WTC11 (cell line): ENCODE results near the gene EXOSC1.

GRCh38 chr10:96559862-96560533 is 26.8 kb downstream of the TM9SF3 start:
- PRO-cap, result no peak

GRCh38 chr10:96561795-96562294 is 25.0 kb downstream of the TM9SF3 start:
- PRO-cap, result no peak

DNA sequence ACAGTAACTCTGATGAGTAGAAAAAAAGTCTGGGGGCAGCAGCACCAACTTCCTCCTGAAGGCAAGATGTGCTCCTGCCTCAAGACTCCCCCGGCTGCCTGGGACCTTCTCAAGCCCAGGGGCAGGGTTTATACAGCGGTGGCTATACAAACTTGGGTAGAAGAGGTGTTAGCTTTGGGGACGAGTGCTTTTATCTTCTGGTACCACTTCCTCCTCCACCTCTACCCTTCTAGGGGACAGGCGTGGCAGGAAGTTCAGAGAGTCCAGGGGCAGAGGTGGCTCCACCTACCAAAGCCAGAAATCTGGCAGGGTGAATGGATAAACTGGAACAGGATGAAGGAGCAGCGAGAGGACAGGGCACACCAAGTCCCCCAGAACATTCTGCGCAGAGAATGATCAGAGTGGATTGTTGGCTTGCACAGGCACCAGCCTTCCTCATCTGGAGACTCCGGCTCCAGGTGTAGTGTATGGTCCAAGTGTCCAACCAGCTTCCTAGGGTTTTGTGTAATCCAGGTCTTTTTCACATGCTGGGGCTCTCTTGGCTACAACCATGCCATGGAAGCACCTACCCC is 24.0 kb upstream of the TM9SF3 start:
- PRO-cap, result no peak

DNA sequence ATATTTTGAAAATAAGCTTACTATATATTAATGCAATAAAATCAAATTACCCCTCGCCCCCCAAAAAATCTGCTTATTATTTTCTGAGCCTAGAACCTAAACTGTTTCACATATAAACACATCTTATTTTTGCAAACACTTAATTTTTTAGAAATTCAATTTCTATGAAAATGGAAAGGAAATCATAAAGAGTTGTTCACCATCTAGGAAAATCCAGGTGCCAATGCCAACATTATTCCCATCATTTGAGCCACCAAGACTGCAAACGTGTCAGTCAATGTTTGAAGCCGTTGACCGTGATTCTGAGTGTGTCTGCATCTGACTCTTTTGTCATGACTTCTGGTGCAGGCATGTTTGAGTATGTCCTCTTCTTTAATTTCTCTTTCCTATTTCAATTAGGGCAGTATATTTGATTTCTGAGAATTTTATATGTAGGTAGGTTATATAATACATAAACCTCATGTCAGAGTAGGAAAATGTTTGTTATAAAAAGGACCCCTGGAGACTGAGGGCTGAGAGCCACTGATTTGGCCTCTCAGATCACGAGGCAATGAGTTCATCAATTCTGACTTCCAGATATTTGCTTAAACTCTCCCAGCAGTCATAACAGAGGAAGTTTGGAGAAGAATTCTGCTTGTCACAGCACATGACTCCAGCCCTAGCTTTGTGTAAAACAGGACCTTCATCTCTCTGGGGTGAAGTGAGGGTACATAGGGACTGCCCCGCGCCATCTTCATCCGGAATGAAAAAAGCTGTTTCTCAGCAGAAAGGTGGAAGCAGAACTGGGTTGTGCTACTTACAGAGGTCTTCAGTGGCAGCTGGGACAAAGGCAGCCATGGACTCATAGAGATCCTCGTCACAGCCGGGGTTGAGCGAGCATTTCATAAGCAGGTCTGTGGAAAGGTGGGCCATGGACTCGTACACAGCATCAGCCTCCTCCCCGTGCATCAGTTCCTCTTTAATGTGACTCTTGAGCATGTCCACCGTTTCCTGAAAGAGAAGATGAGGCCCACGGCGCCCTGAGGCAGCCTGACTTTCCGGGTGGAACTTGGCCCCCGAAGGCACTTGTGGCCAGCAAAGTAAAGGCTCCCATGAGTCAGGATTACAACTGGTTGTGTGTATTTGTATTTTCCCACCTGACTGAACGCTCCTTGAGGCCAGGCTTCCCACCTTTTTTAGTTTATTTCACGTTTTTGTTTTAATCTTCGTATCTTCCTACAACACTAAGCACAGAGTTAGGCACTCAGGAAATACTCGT is 58.3 kb upstream of the TM9SF3 start:
- PRO-cap, result no peak

DNA sequence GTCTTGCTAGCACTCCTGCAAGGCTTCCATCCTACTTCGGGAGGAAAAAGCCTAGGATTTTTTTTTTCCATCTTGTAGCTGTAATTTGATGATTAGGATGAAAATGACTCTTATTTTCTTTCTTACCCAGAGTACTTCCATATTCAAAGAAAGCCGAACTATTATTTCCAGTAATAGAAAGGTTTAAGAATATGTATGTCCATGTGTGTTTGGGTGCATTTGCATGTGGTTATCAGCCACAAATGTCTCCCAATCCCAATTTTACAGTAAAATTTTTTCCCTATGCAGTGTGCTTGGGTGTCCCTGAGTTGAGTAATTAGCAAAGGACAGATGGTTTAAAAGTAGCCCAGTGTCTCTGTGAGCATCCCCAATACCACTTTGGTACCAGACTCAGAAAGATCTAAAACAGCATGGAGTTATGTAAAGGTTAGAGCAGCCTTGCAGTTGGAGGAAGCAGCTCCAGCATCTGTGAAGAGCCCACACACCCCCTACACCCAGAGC is 153.9 kb downstream of the LCOR start:
- PRO-cap, result no peak

DNA sequence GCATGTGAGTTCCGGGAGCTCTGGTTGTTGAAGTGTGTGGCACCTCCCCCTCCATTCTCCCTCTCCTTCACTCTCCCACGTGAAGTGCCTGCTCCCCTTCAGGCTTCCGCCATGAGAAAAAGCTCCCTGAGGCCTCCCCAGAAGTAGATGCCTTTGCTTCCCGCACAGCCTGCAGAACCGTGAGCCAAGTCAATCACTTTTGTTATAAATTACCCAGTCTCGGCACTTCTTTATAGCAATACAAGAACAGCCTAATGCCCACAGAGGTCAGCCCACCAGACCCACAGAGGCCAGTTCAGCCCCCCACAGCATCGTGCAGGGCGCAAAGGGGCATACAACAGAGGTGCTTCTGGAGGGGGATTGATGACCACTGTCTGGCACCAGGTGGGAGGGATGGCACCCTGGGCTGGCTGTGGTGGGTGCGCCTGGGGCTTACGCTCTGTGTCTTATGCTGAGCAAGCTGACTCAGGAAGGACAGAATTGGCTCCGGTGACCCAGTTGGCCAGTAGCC is 119.2 kb downstream of the SLIT1 start:
- PRO-cap, result no peak

DNA sequence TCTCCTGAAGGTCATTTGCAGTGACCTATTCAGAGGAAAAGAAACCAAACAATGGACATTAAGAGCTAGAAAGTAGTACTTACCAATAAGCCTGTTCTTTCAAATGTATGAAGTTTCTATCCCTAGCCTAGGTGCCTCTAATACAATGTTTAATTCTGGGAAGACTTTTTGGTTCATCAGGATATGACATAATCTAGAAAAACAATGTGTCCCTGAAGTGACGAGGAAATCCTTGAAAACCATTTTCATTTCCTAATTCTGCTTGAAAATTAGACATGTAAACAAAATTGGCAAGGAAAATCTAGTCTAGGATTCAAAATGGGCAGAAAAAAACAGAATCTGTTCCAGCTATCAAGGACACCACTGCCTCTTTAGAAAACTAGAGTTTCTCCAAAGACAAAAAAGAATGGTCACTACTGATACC is 36.0 kb downstream of the ARHGAP19 start:
- PRO-cap, result no peak

- PRO-cap, result no peak
Measured at GRCh38 chr10:97270437-97270909, 22.0 kb downstream of the ARHGAP19 start.

- PRO-cap, result no peak
Measured at GRCh38 chr10:97291775-97292059, 720 bp downstream of the ARHGAP19 start.

DNA sequence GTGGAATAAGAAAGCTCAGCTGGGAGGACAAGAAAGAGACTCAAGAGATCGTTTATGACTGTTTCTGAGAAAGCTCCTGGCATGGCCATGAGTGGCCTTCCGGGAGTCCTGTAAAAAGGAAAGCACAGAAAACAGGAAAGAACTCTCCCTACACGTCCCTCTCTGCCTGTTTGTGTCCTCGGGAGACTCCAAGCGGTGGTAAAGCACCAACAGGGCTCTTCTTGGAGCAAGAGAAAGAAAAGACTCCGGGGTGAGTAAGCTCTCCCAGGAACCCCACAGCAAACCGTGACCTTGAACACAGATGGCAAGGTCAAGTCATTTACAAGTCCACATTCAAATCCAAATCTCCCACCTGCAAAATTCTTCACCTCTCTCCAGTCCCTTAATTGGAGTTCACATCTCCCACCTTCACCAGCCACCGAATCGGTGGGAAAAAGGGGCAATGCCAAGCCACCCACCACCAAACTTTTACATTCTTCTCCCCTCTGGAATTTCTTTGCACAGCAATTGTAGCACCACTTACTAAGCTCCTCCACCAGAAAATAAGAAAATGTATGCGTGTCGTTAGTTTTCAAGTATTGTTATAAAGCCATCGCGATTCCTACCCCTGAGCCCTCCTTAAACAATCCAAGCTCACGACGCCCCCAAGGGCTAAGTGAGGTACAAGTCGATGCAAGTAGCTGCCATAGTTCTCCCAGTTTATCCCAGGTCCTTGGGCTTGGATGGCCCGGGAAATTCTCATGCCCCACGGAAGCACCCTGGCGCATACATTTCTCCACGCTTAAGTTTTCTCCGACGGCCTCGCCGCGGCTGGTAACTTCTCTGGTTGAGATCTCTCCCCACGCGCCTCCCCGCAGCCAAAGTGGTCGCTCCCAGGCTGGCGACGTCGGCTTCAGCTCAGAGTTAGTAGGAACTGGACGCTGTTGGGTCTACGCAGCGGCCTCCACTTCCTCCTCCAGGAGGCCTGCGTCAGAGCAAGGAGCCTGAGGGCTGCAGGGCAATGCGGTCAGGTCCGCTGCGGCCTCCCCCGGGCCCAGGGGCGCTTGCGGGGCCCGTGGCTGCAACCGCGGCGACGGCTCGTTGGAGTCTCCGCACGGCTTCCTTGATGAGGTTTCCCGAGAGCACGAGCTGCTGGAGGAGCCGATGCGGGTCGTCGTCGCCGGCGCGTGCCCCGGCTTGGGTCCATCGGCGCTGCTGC is 1.2 kb downstream of the FRAT2 start:
- PRO-cap, result bidirectional peak, plus-strand start at position 697 of the sequence, minus-strand start at position 657 of the sequence; bidirectional peak, plus-strand start at position 946 of the sequence, minus-strand start at position 915 of the sequence

GRCh38 chr10:97445229-97446302 is at the start of gene EXOSC1:
TSS of gene EXOSC1 (minus strand) at chr10:97446006.
- PRO-cap, result bidirectional peak, plus-strand start at chr10:97445757, minus-strand start at chr10:97445678; bidirectional peak, plus-strand start at chr10:97446177, minus-strand start at chr10:97445935

- PRO-cap, result no peak
Measured at GRCh38 chr10:97459112-97459929, 13.3 kb downstream of the ZDHHC16 start.

- PRO-cap, result no peak
Measured at GRCh38 chr10:97490423-97491046, 7.7 kb downstream of the MMS19 start.

DNA sequence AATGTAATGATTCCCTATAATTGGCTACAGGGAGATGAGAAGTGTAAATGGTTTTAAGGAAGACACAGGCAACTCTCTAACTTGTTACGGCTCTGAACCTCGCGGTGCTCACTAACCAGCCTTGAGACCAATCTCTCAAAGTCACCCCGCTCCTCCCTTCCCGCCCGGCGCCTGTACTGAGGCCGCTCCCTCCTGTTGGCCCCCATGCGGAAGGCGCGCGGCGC is 273 bp downstream of the MMS19 start:
- PRO-cap, result no peak

DNA sequence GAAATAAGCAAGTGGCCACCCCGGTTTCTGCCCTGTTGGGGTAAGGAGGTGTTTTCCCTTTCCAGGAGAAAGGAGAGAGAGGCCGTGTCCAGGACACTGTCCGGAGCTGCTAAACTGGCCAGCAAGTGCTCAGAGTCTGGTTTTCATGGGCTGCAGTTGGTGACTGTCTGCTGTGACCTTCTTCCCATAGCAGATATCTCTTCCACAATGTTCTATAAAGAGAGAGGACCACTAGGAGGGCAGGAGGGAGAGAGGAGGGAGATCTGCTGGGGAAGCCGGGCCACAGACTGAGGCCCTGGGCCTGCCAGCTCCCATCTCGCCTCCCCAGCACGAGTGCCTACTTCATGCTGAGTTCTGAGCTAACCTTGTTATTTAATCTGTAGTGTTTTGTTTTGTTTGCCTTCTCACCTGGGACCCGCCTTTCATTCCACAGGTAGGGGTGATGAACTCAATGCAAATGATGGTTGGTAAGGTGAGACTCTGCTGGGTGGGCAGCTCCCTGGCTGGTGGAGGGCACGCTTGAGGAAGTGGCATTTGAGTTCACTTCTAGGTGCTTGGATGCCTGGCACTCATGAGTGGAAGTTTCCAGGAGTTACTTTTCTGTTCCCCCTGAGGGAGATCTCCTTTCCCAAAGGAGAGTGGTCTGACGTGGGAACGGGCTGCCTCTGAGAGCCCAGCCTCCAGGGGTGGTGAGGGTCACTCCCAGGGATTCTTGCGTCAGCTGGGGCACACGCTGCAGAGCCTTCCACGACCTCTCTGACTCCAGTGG is 22.2 kb downstream of the UBTD1 start:
- PRO-cap, result bidirectional peak, plus-strand start at position 537 of the sequence, minus-strand start at position 335 of the sequence

- PRO-cap, result no peak
Measured at GRCh38 chr10:97674486-97675066, 12.5 kb downstream of the AVPI1 start.

GRCh38 chr10:97686237-97686690 is 777 bp downstream of the AVPI1 start:
- PRO-cap, result no peak

- PRO-cap, result no peak
Measured at GRCh38 chr10:97707299-97707597, 6.3 kb upstream of the MARVELD1 start.

DNA sequence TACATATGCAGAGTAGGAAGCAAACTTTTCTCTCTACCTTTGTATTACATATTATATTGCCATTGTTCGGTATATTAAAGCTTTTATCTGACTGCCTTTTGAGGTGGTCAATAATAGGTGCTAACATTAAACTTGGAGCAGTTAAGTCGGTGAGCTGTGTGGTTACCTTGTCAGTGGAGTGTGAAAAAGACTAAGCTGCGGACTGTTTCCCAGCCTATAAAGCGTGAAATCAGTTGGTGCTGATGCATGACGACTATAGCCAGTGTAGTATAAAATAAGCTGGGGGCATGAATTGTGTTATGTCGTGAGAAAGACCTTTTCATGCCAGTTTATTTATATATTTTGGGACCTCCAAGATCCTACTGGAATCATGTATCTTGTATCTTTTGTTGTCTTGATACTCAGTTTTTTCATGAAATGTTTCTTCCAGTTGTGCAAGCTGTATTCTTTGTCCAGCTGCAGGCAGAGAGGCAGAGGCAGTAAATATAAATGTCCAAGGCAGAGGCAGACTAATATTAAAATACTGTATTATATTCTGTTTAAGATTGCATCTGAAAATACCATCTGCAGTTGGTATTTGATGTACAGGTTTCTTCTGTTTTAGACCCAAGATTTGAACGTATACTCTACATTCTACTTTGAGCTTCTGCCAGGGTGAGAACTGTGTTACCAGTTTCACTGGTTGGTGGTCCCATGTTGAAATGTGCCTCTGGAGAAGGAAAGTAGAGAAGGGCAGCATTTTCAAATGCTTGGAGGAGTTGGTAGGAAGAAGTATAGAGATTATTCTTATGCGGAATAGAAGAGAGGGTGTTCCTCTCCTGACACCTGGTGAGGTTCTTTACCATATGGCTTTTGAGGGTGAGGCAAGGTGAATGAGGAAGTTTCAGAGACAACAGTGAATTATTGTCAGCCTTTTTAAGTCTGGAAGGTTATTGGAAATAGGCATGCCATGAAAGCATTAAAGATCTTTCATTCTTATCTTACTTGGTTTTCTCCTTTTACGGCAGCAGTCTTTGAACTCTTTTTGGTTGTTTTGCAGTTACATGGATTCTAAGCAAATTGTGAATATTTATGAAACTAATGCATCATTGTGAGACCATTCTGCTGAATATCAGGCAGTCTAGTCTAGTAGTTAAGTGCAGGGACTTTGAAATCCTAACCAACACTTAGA is 34.1 kb downstream of the R3HCC1L start:
- PRO-cap, result no peak

DNA sequence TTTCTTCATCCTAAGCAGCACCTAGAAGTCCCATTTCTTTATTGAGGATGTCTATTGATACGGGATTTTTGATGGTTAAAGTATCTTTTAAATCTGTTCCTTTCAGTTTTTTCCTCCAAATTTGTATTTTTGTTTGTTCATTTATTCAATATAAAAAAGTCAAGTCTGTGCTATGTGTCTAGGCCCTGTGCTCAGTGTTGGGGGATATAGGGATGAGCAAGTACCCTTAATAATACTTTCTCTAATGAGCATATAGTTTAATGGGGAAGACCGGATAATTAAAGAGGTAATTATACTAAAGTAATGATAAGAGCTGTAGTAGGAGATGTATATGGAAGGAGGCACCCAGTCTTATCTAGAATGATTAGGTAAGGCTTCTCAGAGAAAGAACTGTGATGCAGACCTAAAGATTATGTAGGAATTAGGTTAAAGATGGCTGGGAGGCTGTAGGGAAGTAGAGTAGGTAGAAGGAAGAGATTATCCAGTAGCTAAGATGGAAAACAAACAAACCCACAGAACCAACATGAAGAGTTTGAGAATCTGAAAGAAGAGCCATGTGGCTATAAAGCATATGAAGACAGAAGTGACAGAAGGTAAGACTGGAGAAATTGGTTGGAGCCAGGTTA is 50.7 kb downstream of the R3HCC1L start:
- PRO-cap, result no peak